ENCODE measurements around a stretch of chr1.

GRCh38 chr1:221440512-221441006 lies 301.3 kb downstream of the DUSP10 start:
- PRO-cap, result no peak

GRCh38 chr1:221698841-221699407 lies 43.0 kb downstream of the DUSP10 start:
- PRO-cap, result no peak

DNA sequence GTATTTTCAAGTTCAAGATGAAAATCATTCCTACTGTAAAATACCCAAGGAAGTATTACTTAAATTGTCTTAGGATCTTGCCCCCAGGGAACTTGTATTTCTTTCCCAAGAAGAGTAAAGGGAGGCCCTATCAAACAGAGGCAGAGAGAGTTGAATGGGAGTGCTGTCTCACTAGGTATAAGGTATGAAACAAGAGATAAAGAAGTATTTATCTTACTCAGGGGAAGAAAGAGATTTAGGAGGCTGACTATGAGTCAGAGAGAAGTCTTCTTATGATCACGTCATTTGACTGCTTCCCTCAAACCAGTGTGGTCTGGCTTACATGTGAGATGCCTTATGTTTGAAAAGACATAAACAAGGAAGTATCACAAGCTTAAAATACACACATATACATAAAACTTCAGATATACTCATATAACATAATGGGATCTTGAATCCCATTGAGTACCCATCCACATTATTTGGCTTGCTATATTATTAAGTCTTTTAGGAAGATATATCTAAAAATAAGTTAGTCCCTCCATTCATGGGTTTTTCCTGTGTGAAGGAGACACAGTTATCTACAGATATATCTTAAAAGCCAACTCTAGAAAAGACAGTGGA lies 29.6 kb downstream of the DUSP10 start:
- PRO-cap, result no peak

- PRO-cap, result bidirectional peak, plus-strand start at chr1:221743072, minus-strand start at chr1:221742923; bidirectional peak, plus-strand start at chr1:221743195, minus-strand start at chr1:221743204; bidirectional peak, plus-strand start at chr1:221743381, minus-strand start at chr1:221743258; unidirectional peak, minus-strand start at chr1:221743439
Observed at GRCh38 chr1:221742578-221743639, 1.0 kb upstream of the DUSP10 start.

DNA sequence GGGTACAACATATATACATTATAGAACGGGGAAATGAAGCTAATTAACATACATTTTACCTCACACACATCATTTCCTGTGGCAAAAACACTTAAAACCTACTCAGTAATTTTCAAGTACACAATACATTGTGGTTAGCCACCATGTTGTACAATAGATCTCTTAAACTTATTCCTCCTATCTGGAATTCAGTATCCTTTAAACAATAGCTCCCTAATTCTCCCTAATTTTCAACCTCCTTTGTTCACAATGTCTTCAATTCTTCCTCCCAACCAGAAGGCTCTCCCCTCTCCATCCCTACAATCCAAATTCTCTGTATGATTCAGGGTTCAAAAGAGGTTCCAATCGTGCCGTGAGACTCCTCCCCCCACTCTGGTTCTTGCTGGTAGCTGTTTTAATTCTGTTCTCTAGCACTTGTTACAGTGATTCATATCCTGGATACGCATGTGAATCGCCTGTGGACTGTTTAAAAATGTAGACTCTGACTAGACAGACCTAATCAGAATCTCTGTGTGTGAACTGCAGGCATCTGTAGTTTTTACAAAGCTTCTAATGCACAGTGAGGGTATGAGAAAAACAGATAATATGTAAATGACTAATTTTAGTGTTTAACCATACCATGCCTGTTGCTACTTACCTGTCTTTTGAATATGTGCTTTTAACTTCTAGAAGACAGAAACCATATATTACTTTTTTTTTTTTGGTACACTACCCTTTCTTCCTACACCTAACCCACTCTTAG lies 87.7 kb upstream of the DUSP10 start:
- PRO-cap, result no peak

- PRO-cap, result no peak
Observed at GRCh38 chr1:221937611-221937996, 195.7 kb upstream of the DUSP10 start.

GRCh38 chr1:222044124-222044543 lies 302.2 kb upstream of the DUSP10 start:
- PRO-cap, result no peak

DNA sequence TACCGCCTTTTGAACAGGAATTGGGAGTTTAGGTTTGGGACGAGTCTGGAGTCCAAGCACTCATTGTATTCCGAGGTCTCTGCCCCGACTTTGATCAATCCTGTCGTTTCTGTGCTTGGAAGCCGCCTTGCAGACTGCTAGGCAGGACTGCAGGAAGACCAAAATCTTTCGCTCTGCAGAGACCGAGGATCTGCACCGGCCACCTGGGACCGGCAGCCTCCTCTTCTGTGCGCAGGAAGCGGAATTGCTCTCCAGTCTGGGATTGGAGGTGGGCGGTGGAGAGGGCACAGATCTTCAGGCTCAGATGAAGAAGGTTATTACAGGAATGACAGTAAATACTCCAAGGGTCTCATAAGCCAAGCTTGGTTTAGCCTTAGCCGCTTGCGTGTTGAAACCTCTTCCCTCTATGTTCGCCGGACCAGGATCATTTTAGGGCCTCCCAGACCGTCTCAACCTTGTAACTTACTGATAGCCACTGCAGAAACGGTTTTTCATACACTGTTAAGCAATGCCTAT lies 995 bp downstream of the MIA3 start:
- PRO-cap, result no peak

DNA sequence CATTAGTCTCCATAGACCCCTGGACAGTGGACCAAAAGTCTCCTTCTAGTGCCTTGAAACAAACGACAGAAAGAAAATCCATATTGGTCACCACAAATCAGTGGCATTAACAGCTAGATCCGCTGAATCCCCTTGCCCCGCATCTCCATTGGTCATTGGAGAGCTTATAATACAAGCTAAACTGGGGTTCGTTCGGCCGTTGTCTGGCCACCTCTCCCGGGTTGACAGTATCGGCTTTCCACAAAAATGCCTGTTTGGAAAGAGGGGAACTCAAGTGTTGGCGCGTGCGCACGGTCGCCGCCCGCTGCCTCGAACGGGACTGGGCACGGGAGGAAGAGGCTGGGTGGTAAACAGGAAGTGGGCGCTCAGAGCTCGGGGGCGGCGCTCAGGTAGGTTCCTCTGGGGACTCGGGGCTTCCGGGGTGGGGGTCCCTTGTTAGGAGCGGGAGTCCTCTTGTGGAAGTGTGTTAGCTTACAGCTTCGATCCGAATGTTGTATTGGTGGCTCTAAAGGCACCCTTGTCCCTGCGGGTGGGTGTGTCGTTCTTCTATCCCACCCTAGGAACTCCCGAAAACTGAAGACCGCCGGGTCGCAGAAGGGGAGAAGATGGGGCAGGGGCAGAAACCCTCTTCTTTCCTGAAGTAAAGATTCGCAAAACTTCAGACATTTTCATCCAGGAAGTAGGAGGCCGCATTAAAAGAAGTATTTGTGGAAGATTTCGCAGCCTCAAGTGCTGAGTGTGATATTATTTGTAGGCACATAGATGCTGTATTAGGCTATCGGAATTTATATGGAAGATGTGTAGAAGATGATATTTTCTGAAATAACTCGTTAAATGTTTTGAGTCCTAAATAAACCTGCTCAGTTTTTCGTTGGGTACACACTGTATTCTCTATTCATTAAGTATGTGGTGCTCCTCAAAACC lies 926 bp downstream of the BROX start:
- PRO-cap, result bidirectional peak, plus-strand start at position 364 of the sequence, minus-strand start at position 205 of the sequence

DNA sequence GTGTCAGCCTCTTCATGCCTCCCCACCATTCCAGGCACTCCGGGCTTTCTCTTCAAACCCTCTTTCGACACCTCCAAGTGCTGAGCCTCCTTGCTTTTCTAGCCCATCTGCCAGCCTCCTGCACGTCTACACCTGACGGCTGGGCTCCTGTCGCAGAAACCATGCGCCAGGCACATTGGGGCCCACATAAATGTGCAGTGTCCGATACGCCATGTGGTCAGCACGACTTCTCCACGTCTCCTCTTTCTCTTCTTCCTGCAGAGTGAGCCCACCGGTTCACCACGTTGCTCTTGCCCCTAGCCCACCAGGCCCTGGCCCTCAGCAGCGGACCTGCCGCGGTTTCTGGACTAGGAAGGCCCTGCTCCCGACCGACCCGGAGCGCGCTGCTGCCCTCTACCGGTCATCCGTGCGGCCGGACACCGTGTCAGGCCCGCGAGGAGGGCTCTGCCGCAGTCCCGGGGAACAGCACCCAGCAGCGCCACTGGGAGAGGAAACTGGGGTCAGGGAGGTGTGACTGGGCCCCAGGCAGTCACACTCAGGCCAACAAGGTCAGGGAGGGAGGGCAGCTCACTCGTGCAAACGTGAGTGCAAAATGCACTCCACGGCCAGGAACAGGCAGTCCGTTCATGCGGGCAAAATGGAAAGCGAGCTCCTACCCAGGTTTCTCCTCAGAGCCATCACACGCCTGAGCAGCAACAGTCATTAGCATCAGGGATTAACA lies 13.8 kb downstream of the TLR5 start:
- PRO-cap, result no peak

GRCh38 chr1:223143699-223144314 lies 759 bp upstream of the TLR5 start:
- PRO-cap, result no peak

DNA sequence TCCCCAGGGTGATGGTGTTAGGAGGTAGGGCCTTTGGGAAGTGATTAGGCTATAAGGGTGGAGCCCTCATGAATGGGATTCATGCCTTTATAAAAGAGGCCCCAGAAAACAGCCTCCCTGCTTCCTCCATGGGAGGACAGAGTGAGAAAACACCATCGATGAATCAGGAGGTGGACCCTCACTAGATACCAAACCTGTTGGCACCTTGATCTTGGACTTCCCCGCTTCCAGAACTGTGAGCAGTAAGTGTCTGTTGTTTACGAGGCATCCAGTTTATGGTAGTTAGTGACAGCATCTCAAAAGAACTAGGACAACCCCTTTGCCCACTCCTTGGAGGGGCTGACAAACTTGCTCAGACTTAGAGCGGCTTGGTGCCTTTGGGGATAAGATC lies 33.7 kb upstream of the TLR5 start:
- PRO-cap, result no peak

GRCh38 chr1:223179986-223180224 lies 36.9 kb upstream of the TLR5 start:
- PRO-cap, result no peak

GRCh38 chr1:223631738-223631963 lies 33.9 kb downstream of the CAPN8 start:
- PRO-cap, result no peak

GRCh38 chr1:223716032-223717160 lies 4.1 kb downstream of the CAPN2 start:
- PRO-cap, result no peak

DNA sequence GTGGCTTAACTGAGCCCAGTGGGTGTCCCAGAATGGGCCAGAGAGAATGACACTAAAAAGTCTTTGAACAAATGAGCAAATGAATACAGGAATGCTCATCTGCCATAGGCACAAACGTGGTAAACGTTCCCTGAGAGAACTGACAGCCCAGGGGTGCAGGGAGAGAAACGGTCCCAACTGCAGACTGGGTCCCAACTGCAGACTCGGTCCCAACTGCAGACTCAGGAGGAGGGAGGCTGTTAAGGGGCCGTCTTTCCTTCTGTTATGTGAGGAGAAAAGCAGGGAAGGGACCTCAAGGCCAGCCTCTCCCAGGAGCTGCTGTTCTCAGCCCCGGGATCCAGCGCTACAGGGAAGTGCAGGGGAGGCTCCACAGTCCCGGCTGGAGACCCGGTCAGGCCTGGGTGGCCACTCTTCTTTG lies 21.5 kb downstream of the CAPN2 start:
- PRO-cap, result no peak

DNA sequence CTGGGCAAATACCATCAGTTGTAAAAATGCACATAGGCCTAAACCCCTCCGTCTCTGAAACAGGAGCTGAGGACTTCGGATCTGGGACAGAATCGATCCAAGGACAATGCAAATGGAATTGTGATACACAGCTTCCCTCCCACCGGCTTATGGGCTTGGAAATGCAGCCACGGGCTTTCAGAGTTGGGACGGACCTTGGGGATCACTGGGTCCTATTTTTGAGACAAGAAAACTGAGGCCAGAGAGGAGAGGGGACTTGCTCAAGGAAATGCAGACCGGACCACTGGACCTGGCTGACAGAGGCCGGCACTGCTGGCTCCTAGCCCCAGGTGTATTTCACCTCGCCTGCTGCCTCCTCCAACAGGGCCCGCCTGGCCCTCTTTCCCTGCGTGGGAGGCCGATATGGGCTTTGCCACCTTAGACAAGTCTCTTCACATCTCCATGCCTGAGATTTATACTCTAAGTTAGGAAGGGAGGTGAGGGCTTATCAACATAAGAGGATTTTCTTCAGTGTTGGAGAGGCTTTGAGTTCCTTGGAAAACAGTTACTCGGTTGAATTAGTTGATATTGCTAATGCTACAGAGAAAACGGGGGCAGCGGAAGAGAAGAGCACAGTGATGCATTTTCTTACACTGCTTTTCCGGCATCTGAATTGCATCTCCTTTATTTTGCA lies 44.5 kb downstream of the CAPN2 start:
- PRO-cap, result no peak

DNA sequence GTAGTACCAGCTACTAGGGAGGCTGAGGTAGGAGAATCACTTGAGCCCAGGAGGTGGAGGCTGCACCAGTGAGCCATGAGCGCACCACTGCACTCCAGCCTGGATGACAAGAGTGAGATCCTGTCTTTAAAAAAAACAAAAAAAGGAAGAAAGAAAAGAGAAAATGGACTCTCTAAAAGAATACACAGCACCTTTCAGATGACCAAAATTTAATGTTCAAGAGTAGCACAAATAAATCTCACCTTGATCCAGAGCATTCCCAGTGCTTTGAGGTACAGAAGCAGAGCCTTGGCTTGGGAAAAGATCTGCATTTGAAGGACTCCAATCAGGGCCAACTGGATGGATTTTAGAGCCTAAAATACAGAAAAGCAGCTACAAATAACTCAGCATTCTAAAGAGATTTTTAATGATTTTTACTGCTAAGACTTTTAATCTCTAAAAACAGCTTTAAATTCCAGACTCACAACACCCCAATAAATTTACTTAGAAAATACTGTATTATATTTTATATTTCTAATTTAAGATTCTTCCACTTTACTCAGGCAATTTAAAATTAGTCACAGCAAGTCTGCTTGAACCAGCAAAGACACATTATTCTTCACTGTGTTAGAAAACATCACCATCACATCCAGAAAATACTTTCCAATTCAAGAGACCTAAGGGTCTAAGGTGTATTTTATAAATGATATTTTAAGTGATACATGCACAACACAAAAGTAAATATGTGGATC lies 45.1 kb downstream of the TP53BP2 start:
- PRO-cap, result no peak

DNA sequence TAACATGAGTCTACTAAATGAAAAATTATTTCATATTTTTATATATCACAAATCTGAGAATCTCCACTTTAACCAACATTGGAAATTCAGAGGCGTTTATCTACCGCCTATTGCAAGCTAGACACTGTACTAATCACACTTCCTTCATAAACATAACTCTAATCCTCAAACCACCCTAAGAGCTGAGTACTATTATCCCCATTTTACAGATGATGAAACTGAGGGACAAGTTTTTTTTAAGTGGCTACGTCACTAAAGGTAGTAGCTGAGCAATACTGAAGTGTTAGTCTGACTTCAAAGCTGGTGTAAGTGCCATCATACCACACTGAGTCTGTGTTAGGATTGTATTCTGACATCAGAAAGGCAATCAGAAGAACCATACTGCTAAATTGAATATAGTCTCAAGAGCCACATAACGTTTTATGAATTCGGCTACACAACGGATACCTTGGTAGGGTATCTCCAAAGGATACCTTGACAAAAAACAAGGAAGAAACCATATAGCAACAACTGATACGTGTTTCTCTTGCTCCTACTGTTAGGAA lies 1.8 kb downstream of the TP53BP2 start:
- PRO-cap, result no peak

DNA sequence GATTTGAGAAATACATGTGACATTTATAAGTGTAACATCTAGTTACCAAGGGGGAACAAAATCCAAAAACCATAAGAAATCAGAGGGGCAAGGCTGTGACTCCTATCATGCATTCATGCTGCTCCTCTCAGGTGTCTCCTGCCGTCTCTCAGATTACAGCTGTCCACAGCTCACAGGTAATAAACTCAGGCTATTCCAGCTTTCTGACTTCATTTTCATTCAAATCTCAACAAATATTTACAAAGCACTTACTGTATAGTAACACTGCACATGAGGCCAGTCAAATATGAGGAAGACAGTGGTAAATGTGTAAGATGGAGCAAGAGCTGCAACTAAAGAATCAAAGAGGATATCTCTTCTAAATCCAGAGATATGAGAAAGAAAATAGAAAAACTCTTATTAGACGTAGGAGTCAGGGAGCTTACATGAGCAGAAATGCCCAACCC lies 50.2 kb upstream of the FBXO28 start:
- PRO-cap, result no peak